SK-N-MC (cell line): ENCODE results near the gene ADTRP.

DNA sequence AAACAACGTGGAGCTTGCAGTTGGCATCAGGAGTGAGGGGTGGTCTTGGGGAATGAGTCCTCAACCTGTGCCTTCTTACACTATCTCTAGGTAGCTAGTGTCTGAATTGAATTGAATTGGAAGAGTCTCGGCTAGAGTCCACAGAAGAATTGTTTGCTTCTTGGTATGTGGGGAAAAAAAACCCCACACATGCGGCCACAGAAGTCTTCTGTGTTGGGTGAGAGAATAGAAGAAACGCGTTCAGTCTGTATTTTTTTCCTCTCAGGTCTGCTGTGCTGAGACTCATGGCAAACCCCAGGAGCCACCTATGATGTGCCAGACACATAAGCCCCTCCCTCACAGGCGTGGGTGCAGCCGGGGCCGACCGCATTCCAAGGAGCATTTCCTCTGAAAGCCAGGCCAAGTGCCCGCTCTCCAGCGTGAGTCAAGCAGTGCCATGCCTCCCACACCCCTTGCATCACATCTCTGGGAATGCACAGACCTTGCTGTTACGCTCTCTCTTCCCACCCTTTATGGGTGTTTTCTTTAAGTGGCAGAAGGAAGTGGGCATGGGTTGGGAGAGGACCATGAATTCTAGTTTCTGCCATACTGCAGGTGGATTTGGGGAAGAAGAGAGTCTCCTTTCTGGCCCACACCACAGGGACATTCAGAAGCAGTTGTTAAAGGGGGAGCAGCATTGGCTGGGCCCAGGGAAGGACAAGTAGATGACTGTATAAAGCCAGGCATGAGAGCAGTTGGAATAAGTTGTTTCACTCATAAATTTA lies 36.9 kb upstream of the TFAP2A start:
- RRBS, result no CpG with 5 or more reads among the region's 12 CpGs

DNA sequence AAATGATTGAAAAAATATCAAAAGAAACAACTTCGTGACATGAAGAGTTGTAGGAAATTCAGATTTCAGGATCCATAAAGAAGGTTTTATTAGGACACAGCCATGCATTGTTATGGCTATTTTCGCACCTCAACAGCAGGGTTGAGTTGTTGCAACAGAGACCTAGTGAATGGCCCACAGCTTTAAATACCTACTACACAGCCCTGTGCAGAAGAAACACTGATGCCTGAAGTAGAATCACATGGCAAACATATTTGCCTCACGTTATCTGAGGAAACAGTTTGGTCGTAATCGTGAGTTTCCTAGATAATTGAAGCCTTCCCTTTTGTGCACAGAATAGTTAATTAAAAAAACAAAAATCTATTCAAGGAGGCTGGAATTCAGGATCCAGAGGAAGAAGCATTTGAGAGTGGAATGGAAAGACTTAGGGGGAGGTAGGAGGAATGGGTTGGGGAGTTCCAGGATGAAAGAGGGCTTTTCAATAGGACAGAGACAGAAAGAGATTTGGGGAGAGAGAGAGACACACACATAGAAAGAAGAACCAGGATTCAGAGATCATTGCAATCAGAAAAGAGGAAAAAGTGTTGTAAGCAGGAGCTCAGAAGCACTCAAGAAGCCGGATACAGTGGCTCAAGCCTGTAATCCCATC lies 55.2 kb downstream of the GCNT2 start:
- RRBS, result no CpG with 5 or more reads among the region's 6 CpGs

- RRBS, result no CpG with 5 or more reads among the region's 2 CpGs
Measured at GRCh38 chr6:11067290-11067485, 23.1 kb upstream of the ELOVL2 start.

DNA sequence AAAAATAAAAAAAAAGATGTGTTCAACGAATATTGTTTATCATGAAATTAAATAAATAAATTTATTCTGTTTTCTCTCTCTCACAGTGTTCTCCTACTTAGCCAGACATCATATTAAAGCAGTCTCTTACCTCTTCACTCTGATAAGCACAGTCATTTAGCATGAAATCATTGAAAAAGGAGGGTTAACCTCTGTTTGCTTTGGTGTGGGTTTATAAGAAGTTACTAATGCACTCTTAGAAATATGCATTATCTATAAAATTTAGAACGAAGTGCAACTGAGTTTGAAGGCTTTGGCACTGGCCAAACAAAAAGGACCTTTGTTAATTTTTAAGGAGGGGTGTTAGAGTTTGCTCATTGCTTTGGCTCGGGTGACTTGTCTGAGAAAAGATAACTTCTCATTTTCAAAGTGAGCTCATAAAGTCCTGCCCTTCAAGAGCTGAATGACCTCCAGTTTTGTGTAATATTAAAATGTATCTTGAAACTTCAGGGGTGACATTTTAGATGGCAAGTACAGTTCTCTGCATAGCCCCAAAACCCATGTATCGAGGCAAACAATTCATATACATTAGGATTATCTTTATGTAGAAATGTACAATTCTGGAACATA lies 25.9 kb downstream of the NEDD9 start:
- RRBS, result no CpG with 5 or more reads among the region's 4 CpGs

DNA sequence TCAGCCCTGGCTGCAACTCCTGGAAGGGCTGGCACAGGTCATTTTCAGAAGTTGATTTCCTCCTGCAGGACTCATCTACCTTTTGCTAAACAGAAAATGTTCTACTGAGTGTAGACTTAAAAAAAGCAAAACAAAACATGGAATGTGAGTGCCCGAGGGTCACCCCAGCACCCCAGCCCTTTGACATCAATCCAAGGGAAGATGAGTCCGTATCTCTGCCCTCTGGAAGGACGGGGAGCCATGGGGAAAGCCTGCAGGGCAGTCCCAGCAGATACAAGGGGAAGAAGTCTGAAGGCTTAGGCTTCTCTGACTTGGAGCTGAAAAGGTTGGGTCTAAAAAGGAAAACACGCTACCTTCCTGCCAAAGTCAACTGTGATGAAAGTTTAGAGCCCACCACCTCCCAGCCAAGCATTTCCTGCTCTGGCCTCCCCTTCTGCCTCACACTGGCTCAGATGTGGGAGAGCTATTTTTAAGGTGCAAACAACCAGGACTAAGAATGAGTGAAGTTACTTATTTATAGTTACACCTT lies 21.4 kb downstream of the NEDD9 start:
- RRBS, result no CpG with 5 or more reads among the region's 4 CpGs

DNA sequence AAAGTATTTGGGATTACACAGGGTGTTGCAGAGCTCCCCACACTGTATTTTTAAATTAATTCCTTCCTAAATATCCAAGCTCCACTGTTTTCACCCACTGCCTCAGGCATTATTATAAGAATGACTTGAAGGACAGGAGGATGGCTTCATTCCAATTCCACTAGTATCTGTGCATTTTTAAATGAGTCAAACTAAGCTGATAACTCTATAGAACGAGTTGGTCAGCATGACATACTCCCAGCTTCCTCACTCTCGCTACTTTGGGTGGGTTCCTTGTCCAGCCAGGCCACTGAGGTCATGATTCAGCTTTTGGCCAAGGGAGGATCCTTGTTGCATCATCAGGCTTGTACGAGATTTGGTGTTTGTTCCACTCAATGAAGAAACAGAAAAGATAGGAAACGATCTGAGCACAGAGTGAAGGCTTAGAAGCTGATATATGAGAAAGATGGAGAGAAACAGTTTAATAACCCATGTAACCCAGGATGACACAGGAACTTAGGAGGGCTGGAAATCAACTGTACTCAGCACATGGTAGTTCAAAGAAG lies 19.8 kb downstream of the NEDD9 start:
- RRBS, result no CpG with 5 or more reads among the region's 4 CpGs

- RRBS, result no CpG with 5 or more reads among the region's 5 CpGs
Measured at GRCh38 chr6:11219466-11219998, 12.9 kb downstream of the NEDD9 start.

DNA sequence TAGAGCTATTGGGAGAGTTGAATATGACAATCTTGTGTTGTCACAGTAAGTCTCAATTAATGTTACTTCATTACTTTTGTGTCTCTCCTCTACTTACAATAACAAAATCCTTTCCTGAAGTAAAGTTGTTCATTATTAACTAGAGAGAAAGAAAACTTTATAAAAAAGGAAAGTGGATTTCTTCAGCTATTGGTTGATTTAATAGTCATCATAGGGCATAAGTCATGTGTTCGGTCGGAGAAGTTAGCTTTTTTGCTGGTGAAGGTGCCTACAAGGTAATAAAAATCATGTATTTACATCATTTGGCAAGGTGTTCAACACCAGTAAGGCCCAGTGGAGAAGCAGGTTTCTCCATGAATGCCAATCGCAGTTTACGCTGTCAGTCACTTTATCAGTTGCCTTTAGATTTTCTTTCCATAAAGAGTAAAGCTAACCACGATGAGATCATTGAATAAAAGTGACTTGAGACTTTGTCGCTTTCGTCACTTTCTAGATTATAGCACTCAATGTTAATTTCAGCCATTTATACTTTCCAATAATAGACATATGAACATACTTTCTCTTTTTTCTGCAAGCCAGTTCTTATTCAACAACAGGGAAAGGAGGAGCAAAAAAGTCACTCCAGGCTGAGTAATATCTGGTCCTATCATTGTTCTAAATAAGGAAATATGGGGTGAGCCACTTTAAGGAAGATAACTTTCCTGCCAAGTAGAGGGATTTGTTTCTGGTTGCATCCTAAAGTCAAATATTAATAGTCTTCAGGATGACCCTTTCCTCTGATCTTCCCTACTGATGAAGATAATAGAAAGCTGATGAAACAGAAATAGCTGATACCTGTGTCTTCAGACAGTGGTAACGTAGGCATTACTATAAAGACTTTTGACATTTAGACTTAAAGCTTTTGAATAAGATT lies 1.8 kb downstream of the NEDD9 start:
- RRBS, result no CpG with 5 or more reads among the region's 8 CpGs

GRCh38 chr6:11296987-11297416 lies 64.5 kb upstream of the NEDD9 start:
- RRBS, result no CpG with 5 or more reads among the region's 4 CpGs

DNA sequence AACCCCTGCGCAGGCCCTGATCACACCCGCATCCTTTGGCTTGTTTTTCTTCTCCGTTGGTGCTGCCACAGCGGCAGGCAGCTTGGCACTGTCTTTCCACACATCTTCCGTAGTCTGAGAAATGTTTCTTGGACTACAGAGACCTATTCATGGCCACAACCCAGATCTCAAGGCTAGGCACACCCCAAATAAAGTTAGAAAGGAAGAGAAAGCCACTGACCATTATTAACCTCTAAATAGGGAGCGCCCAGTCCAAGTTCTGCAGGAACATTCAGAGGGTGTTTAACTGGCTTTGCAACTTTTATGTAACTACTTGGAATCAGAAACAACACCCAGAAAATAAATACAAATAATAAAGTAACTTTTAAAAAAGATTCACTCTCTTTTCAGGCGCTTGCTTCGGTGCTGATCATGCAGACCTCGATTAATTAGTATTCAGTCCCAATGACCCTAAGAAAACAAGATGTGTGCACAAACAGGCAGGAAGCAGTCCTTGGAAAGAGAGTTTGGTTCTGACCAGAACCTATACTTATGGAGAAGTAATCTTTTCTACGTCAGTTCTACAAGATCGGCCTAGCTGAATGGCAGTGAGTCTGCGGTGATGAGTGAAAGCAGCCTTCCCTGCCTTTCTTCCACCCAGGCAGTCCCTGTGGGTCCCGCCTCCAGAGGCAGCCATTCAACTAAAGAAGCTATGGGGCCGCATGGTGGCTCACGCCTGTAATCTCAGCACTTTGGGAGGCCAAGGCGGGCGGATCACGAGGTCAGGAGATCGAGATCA lies 125.0 kb upstream of the NEDD9 start:
- RRBS, result no CpG with 5 or more reads among the region's 19 CpGs

DNA sequence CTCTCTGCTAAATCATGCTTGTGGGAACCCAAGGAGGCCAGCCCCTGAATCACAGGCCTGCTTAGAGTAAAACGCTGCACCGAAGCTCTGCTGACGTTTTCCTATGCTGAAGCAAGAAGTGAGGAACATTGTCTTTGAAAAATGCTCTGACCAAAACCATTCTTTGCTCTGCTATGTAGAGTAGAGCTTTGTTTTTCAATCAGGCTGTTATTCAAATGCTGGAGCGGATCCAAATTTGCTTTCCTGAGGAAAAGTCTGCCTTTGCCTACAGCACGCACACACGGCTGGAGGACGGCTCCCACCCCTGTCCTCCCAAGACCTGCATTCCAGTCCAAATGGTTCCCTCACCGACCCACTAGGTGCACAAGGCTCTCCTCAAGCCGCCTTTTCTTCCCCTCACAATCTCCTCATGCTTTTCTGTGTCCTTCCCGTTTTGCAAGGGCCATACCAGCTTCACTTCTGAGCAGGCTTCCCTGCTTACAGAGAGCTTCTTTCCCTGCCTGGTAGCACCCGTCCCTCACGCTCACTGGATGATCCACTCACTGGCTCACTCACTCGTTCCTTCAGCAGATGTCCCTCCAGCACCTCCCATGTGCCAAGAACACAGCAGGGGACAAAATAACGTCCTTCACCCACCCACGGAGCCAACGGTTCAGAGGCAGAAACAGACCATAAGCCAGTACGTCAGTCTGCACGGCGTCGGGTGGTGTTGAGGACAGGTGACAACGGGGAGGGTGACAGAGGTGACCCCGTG lies 137.9 kb upstream of the NEDD9 start:
- RRBS, result no CpG with 5 or more reads among the region's 22 CpGs

GRCh38 chr6:11373914-11374685 lies 141.6 kb upstream of the NEDD9 start:
- RRBS, result no CpG with 5 or more reads among the region's 5 CpGs

GRCh38 chr6:11401985-11402195 lies 135.7 kb upstream of the TMEM170B start:
- RRBS, result no CpG with 5 or more reads among the region's 4 CpGs

DNA sequence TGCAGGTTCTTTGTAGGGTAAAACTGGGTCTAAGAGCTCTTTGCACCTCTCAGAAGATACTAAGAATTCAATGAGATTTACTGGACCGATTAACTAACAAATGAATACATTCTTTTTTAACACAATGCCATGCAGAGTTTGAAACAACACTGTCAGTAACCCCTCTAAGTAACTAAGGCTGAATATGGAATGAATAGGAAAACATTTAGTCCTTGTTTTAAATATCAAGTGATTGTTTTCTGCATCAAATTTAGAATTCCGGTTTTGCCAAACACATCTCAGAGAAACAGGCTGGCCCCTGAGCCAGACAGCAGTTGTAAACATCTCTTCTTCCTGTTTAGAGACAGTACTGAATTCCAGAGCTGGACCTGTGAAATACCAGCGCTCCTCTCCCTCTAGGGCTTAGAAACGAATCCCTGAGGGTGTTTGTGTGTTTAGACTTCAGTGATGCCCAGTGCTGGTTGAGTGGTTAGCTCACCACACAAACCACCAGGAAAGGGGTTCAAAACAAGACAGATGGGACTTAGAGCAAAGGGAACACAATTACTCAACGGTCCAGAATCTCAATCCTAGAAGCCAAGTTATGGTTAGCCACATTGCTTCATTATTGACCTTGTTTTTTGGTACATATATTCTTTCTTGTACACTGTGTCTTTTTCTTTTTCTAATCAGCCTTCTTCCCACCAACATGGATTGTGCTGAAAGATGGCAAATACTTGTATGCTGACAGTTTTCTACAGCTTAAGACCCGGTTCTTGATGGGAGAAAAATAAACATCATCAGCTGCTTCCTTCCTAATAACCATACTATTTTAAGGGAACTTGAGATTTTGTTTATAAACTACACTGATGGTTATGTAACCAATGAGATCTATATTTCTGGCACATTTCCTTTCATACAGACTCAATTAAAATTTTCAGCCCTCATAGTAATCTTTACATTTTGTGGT lies 108.6 kb upstream of the TMEM170B start:
- RRBS, result no CpG with 5 or more reads among the region's 6 CpGs

- RRBS, result no CpG with 5 or more reads among the region's 1 CpG
Measured at GRCh38 chr6:11433738-11434340, 103.7 kb upstream of the TMEM170B start.

GRCh38 chr6:11778468-11779051 lies at the start of gene ADTRP:
Gene ADTRP, minus strand, starts transcription at chr6:11778803.
- RRBS, result 90% methylated on average over 4 of the region's 11 CpGs

GRCh38 chr6:11794958-11795371 lies 16.4 kb upstream of the ADTRP start:
- RRBS, result no CpG with 5 or more reads among the region's 7 CpGs

DNA sequence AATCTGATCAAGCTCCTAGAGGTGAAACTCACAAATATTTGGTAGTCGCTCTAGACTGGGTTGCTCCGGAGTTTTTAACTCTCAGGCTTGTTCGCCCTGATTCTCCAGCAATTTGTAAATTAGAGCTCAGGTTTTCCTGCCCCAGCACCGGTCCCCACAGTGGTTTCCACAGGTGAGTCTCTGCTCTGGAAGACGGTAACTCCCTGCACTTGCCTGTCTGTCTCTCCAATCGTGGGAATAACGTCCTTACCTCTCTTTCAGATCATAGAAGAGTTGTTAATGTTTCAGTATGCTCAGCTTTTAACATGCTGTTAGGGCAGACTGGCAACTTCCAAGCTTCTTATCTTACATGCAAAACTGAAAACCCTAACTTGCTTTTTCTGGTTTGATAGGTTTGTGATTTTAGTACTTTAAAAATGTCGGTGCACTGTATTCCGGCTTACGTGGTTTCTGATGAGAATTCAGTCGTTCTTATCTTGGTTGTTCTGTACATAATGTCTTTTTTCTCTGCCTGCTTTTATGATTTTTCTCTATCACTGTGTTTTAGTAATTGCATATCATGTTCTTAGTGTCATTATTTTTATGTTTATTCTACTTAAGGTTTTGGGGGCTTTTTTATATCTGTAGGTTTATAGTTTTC lies 111.0 kb upstream of the HIVEP1 start:
- RRBS, result 90% methylated on average over 3 of the region's 11 CpGs

GRCh38 chr6:12012875-12013369 lies 810 bp downstream of the HIVEP1 start:
- RRBS, result 32% methylated on average over 2 of the region's 28 CpGs

DNA sequence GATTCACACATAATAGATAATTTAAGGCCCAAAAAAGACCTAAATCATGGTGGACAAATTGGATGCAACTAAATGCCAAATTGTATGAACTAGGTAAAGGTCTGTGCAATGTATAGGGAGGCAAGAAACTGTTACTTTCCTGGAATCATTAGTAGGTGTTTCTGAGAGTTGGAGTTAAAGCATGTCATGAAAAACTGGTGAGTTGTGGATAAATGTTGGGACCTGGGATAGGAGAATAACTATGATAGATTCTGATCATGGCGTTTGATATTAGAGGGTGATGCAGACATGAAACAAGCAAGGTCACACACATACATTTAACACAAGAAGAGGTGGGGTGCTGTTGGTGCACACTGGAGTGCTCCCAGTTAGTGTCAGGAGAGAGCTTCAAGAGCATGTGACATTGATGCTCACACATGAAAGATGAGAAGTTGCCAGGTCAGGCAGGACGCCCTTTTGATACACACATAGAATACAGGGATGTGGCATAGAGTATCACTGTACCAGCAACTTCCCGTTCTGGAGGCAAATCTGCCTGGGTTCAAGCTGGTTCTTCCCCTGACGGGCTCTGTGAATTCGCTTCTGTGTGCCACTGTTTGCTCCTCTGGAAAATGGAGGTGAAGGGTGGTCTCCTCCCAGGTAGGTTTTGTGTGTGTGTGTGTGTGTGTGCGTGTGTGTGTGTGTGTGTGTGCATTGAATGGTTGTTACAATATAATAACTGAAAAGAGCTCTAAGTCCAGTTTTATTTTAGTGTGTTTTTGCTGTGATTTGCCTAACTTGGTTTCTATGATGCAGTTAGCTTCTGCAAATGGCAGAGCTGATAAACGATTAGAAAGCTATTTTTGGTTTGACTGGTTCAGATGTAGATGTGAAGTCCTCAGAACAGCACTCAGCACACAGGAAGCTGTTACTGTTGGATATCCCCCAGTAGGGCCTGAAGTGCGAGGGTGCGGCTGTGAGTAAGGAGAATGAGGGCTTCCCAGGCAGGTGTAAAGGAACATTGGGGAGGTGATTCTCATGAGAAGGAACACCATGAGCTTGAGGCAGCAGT lies 53.2 kb downstream of the HIVEP1 start:
- RRBS, result no CpG with 5 or more reads among the region's 9 CpGs